Caco-2 (cell line): ENCODE measurements around a stretch of chr6.

- PRO-cap = no peak
- RRBS = no CpG with 5 or more reads among the region's 8 CpGs
Measured at GRCh38 chr6:17278652-17279086, 2.5 kb upstream of the RBM24 start.

- PRO-cap = no peak
- RRBS = 98% methylated on average over 26 of the region's 78 CpGs
Measured at GRCh38 chr6:17280107-17281197, 709 bp upstream of the RBM24 start.

GRCh38 chr6:17491606-17492293 is 98.4 kb downstream of the CAP2 start:
- PRO-cap = no peak
- RRBS = no CpG with 5 or more reads among the region's 8 CpGs

DNA sequence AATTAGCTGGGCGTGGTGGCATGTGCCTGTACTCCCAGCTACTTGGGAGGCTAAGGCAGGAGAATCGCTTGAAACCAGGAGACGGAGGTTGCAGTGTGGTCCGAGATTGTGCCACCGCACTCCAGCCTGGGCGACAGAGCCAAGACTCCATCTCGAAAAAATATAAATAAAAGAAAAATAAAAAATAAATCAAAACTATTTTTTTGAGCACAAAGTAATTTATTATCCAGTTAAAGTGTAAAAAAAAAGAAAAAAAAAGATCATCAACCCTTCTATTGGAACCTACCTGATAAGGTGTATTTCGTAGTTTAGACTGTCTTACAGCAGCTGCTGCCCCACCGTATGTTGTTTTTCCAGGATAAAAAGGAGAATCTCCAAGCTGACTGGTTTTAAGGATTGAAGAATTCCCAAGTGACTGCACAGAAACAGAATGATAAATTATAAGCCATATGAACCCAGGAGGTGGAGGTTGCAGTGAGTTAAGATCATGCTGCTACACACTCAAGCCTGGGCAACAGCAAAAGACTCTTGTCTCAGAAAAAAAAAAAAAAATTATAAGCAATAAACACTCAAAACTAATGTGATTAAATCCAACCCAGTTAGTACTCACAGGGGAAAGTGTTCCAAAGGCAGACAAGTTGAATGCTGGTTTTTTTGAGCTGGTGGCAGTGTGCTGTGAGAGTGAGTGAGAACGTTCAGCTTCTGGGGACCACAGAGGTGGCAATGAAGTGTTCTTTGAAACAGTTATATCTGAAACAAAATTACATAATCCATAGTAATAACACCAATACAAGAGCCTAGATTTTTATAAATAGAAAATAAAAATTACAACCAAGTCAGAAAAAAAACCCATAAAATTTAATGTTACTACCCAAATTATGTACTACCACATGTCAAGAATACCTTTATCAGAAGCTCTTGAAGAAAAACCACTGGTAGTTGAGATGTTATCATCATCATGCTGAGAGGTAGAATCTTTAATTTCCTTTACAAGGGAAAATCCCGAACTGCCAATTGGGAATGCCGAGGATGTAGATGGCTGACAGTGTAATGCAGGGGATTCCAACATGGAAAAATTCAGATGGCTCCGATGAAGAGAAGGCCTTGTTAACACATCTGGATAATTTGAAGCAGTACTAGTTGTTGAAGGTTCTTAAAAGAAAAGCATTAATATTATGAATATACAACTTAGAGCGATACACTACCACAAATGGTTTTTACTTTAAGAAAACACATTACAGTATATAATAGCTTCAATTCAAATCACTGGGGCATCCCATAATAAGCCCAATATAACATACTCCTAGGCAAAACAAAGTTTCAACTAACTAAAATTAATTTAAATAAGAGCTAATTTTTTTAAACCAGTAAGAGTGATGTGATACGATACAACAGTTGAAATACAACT is 31.6 kb downstream of the NUP153 start:
- PRO-cap = no peak
- RRBS = no CpG with 5 or more reads among the region's 15 CpGs

- PRO-cap = no peak
- RRBS = no CpG with 5 or more reads among the region's 6 CpGs
Measured at GRCh38 chr6:17759252-17759931, 52.7 kb upstream of the NUP153 start.

DNA sequence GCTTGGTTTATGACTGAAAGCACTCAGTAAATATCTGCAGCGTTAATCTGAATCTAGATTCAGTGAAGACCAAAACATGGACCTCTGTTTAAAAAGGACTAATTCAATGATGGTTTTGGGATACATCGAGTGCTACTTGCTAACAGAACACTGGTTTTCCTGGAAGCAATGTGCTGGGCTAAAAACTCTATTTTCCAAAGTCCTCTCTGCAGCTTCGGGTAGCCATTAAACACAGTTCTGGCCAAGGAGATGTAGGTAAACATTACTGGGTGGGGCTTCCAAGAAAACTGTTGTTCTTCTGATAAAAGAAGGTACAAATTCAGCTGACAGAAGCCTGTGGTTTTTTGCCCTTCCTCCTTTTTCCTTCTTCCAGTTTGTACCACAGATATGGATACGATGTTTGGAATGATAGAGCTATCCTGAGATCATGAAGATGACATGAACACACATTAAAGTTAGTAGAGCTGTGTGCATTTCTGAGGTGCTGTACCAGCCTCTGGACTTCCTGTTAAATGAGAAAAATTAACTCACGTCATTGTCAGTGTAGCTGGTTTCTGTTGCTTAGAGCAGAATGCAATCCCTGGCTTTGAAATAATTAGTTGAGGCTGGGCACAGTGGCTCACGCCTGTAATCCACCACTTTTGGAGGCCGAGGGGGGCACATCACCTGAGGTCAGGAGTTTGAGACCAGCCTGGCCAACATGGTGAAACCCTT is 136.6 kb upstream of the NUP153 start:
- PRO-cap = no peak
- RRBS = no CpG with 5 or more reads among the region's 7 CpGs

DNA sequence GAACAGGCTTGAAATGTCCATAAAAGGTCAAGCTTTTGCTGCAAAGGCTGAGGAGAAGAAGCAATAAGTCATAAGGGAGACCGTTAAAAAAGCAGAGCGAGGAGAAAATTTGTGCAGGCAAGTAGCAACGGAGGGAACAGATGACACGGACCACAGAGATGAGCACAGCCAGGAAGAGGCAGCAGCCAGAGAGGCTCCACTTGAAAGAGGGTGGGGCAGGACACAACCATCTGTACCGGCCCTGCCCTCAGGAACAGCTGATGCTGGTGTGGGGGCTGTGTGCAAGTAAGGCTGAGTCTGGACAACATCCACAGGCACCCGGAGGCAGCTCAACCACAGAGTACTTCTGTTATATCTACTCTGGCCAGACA is 25.1 kb downstream of the KIF13A start:
- PRO-cap = no peak
- RRBS = 88% methylated on average over 2 of the region's 6 CpGs

- PRO-cap = no peak
- RRBS = no CpG with 5 or more reads among the region's 2 CpGs
Measured at GRCh38 chr6:18249350-18249549, 15.1 kb downstream of the DEK start.

DNA sequence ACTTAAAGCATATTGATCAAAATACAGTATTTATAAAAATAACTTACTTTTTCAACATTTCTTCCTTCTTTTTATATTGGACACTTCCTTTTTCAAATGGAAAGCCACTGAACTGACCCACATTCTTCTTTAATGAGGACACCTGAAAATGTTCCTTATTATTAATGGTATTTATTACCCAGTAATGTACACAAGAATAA is 8.1 kb downstream of the DEK start:
- PRO-cap = no peak

DNA sequence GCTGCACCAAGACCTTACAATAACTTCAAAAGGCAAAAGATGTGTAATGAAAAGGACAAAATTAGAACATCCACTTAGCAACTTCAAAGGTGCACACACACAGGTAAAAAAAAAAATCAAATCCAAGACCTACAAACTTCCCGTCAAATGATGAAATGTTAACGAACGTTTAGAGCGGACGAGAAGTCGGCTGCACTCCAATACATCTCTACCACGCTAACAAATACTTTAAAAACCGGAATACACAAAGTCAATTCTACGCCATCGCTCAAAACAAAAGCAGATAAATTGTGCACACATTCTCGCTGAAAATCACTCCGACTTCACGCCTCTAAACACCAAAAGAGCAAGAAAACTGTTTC is 934 bp downstream of the DEK start:
- PRO-cap = no peak
- RRBS = no CpG with 5 or more reads among the region's 13 CpGs

- PRO-cap = no peak
- RRBS = no CpG with 5 or more reads among the region's 1 CpG
Measured at GRCh38 chr6:18360229-18360563, 27.0 kb upstream of the RNF144B start.

DNA sequence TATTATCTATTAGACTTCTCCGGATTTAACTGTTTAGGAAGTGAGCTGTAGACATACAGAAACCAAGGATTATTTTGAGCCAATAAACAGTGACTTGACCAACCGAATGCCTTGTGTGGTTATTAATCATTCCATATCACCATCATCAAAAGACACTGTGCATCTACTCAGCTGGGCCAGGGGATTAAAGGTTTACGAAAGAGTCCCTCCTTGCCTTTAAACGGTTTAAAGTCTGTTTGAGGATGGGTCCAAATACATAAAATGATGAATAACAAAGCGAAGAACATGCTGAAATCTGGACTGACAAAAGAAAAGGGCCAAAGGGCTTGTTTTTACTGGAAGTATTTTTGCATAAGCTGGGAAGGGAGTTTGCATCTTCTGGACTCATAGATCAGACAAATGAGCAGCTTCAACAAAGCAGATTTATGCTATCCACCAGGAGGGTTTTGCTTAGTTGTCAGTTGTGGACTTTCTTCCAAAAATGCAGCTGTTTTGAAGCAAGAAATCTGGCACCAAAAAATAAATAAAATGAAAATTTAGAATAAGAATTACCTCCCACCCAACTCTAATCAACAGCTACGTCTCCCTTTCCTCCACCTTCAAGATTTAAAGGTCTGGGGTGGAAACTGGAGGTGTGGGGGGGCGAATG is 33.6 kb upstream of the ID4 start:
- PRO-cap = no peak
- RRBS = no CpG with 5 or more reads among the region's 7 CpGs

DNA sequence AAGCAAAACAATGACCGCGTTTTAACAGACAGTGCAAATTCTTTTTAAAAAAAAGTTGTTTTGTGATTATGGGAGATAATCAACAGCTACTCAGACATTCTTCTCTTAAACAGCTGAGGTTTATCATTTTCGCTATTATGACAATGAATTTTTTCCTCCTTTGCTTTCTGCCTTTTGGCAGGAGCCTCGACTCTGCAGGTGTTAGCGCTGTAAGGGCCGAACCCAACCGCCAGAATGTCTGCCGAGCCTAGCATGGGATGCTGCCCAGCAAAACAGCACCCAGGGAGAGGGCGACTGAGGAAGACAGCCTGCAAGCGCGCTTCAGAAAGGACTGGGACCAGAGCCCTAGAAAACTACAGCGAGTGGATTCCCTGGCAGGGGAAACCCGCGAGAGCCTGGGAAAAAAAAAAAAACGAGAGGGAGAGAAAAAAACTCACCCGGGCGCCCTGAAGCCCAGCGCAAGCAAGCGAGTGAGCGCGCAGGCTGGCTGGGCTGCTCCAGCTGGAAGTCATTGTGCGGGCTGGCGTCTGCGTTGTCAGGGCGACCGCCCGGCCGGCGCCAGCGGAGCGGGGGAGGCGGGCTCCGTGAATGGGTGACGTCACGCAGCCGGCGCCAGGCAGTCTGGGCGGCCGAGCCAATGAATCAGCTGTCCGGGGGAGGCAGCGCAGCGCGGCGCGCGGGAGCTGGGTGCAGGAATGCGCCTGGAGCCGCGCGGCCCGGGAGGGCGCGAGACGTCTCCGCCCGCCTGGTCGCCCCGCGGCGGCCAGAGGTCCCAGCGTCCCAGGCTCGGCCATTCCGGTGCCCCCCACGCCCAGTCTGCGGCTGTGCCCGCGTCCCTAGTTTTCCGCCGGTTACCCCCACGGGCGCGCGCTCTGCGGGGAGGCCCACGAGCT is 32.7 kb upstream of the ID4 start:
- PRO-cap = bidirectional peak, plus-strand start at position 692 of the sequence, minus-strand start at position 472 of the sequence
- RRBS = 3% methylated on average over 49 of the region's 75 CpGs

DNA sequence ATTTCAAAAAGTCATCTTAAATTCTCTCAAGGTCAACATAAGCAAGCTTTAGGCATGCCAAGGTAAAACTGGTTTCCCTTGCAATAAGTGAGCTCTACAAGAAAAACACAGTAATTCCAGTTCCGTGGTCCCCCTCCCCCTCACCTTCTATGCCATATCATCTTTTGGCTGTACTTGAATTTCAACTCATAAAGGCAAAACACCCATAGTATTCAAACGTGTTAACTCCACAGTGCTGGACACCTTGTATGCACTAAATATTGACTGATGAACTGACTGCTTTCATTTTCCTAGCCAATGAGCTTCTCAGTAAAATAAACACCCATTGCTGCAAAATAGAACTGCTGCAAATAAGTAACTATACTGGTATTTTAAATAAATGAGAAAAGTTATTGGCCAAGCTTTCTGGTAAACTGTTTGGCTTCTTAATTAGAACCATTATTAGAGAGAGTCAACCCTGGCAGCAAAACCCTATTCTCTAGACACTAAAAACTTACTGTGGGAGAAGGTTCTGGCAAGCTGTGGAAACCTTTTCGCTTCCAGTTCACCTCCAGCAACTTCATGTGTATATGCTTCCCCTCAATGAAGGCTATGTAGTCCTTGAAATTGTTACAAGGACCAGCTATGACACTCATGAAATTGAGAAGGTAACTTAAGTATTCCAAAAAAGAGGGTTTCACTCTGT is 86.1 kb downstream of the MBOAT1 start:
- PRO-cap = no peak
- RRBS = no CpG with 5 or more reads among the region's 3 CpGs

DNA sequence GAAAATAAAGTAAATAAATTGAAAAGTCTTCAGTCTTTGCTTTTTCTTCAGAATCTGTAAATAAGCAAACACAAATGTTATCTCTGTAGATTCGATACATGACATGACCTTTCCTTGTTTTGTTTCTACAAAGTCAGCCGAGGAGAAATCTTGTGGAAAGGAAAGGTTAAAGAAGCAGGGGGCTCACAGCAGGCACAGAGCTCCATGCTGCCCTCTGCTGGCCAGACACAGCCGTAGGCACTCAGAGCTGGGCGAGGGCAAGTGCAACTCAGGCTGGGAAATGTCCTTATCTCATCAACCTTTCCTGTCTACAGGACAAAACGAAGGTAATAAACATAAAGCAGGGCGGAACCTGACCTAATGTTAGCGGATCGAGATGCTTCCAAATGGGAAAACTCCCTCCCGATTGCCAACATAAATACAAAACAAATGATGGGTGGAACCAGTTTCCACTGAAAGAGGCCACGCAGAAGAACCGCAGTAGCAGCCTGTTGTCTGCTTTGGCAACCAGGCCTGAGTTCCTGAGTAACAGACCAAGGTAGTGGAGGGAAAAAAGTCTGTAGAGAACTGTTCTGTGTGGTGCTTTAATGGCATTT is 85.5 kb downstream of the MBOAT1 start:
- PRO-cap = no peak
- RRBS = no CpG with 5 or more reads among the region's 11 CpGs

GRCh38 chr6:20183002-20183625 is 29.2 kb downstream of the MBOAT1 start:
- PRO-cap = no peak
- RRBS = no CpG with 5 or more reads among the region's 2 CpGs

DNA sequence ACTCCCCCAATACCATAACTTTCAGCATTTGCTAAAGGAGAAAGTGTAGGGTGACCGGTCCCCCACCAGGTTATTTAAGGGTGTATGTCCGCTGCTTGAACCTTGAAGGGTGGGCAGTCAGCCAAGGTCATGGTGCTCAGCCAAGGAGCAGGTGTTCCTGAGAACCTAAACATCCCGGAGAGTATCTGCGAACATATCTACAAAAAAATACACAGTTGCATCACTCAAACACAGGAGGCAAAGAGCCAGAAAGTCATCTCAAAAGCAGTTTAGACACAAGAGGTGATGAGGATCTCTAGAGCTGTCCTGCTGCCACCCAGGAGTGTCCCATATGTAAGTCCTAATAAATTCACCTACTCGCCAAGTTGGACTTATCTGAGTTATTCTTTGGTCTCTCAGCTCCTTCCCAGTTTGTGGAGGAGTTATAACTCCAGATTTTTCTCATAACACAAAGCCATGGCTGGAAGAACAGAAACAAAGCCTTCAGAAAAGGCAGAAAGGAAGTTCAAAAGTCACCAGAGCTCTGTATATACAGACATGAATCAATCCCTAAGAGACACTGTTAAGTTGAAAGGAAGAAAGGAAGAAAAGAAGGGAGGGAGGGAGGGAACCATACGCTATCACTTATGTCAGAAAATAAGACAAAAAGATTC is 11.4 kb downstream of the MBOAT1 start:
- PRO-cap = no peak
- RRBS = 100% methylated on average over 3 of the region's 6 CpGs

- PRO-cap = bidirectional peak, plus-strand start at chr6:20404287, minus-strand start at chr6:20404170
- RRBS = 8% methylated on average over 1 of the region's 8 CpGs
Measured at GRCh38 chr6:20404218-20404437, 2.4 kb downstream of the E2F3 start.

GRCh38 chr6:20481090-20481470 is 53.2 kb upstream of the CDKAL1 start:
- PRO-cap = no peak
- RRBS = no CpG with 5 or more reads among the region's 10 CpGs

DNA sequence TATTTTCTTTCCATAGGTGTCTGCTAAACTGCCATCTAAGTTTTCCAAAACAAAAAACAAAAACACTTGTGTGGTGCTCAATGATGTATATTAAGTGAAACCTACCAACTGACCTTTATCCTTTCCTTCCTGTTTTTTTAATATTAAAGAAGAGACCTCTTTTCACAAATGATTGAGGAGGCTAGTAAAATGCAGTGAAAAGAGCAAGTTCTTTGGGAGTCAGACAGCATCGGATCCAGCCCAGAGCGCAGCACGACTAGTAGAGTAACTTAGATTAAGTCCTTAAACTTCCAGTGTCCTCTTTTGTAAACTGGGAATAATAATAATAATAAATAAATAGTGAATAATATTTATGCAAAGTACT is 386 bp upstream of the CDKAL1 start:
- PRO-cap = no peak
- RRBS = no CpG with 5 or more reads among the region's 3 CpGs